H4 (cell line): ENCODE measurements around the gene ADAMTS7.

- RAMPAGE, long total RNA = no peak
These were observed 3.0 kb downstream of the TSPAN3 start for GRCh38 chr15:77067796-77068367.

GRCh38 chr15:77620067-77620768, 12.5 kb downstream of the LINGO1 start:
- RAMPAGE, long total RNA = no peak

DNA sequence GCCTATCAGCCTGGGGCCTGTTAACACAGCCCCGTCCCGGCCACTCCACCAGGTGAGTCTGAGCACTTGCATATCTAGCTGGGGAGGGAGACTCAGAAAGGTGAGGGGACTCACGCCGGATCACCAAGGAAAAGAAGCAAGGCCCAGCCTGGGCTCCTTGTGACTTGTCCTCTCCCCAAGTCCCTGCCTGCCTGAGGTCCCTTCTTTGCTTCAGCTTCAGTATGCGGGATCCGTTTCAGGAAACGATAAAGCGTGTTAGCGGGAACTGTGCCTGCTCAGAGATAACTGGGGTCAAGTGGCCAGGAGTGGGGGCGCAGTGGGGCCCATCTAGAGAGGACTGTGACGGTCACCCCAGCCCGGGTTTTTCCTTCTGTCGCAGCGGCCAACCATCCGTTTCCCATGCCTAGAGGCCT, 10.3 kb downstream of the LINGO1 start:
- RAMPAGE, long total RNA = no peak

GRCh38 chr15:77769332-77769609, 136.6 kb upstream of the LINGO1 start:
- RAMPAGE, long total RNA = no peak

- RAMPAGE, long total RNA = no peak
These were observed 203.7 kb upstream of the LINGO1 start for GRCh38 chr15:77836435-77836882.

- RAMPAGE, long total RNA = no peak
These were observed 189.7 kb downstream of the TBC1D2B start for GRCh38 chr15:77887593-77888437.

GRCh38 chr15:78007827-78008566, 69.5 kb downstream of the TBC1D2B start:
- RAMPAGE, long total RNA = no peak

GRCh38 chr15:78209157-78209777, 25.1 kb downstream of the ACSBG1 start:
- RAMPAGE, long total RNA = no peak

DNA sequence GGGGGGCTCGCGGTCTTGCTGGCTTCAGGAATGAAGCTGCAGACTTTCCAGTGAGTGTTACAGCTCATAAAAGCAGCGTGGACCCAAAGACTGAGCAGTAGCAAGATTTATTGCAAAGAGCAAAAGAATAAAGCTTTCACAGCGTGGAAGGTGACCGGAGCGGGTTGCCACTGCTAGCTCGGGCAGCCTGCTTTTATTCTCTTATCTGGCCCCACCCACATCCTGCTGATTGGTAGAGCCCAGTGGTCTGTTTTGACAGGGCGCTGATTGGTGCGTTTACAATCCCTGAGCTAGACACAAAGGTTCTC, 11.1 kb upstream of the ACSBG1 start:
- RAMPAGE, long total RNA = no peak

DNA sequence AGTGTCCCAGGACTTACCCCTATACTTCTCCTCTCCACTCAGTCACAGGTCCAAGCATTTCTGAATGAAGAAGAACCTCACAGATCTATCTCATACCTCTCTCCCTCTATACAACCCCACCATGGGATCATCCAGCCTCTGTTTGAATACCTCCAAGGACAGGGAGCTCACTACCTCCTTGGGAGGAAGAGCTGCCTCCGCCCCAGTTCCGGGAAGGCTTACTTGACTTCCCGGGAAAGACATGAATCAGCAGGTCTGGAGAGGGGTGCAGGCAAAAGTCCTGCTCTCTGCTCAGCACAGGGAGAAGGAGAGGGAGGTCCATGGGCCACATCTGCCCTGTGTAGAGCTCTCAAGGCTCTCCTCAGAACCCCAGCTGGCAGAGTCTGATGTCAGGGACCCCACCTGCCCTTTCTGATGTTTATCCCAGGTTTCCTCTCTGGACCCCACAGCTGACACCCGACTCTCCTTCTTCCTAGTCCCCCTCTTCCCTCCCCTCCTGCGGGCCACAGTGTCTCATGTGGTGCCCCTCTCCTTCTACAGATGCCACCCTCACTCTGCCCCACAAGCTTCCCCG, 7.1 kb upstream of the SKIC8 start:
- RAMPAGE, long total RNA = no peak

GRCh38 chr15:78475205-78476074, 31.9 kb upstream of the HYKK start:
- RAMPAGE, long total RNA = no peak

DNA sequence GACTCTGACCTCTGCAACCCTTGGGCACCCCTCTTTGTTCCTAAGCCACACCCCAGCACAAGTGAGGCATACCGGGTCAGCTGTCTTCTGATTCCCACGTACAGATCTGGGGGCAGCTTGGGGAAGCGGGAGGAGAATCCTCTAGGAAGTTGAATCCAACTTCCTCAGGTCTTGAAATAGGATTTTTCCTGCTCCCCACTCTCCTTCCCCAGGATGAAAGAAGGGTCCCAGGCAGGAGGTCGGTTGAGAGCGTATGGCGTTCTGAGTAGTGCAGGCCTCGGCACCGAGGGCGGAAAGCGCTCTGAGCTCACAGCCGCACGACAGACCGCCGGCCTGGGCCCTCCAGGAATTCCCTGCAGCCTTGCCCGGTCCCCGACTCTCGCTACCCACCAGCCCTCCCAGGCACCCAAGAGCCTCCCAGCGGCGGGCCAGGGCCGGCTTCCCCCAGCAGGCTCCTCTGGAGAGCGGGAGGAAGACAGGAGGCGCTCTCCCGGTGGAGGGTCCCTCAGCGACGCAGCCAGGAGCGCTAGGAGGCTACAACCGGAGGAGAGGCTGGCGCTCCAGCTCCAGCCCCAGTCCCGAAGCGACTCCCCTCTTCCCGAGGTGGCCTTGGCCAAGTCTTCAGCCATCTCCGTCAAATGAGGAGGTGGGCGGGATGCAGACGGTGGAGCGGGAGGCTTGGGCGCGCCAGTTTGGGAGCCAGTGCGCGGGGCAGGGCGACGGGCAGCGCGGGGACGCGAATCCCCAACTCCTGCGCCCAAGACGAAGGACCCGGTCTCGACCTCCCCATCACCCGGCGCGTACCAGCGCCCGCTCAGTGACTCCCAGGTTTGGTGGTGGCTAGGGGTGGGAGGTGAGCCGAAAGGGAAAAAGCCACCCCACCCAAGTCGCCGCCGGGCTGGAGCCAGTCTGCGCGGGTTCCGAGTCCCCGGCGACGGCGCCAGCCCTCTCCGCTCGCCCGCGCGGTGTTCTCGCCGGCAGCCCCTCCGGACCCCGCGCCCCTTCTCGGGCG, 825 bp downstream of the CHRNA3 start:
- RAMPAGE, long total RNA = no peak

GRCh38 chr15:78811093-78811843, at the start of gene ADAMTS7:
TSS of gene ADAMTS7 (minus strand) at chr15:78811464.
- RAMPAGE, long total RNA = no peak

DNA sequence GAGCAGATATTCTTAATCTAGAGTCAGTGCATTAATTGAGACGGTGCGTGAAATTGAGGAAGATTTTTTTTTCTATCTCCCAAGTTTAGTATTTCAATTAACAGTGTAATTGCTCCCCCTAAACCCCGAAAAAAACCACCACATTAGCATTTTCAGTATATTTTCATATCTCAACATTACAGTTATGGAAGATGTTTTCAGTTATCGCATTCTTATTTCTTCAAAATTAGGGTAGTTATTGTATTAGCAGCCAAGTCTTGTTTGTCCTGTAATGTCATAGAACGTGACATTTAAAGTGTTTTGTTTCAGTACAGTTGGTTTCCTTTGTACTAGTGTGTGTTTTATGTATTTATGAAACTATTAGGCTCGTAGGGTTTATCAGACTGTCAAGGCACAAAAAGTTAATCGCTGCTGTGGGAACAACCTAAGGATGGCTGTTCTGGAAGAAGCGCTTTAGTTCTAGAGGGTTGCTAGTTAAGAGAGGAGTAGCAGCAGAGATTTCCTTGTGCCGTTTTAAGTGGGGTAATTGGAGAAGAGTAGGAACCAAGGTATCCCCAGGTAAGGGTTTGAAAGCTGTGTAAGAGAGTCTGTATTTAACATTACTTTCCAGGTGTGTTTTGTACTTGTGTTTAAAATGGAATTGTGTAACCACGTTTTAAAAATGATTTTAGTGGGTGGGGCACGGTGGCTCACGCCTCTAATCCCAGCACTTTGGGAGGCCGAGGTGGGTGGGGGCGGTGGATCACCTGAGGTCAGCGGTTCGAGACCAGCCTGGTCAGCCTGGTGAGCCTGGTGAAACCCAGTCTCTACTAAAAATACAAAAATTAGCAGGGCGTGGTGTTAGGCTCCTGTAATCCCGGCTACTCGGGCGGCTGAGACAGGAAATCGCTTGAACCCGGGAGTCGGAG, 2.4 kb downstream of the MORF4L1 start:
- RAMPAGE, long total RNA = no peak

DNA sequence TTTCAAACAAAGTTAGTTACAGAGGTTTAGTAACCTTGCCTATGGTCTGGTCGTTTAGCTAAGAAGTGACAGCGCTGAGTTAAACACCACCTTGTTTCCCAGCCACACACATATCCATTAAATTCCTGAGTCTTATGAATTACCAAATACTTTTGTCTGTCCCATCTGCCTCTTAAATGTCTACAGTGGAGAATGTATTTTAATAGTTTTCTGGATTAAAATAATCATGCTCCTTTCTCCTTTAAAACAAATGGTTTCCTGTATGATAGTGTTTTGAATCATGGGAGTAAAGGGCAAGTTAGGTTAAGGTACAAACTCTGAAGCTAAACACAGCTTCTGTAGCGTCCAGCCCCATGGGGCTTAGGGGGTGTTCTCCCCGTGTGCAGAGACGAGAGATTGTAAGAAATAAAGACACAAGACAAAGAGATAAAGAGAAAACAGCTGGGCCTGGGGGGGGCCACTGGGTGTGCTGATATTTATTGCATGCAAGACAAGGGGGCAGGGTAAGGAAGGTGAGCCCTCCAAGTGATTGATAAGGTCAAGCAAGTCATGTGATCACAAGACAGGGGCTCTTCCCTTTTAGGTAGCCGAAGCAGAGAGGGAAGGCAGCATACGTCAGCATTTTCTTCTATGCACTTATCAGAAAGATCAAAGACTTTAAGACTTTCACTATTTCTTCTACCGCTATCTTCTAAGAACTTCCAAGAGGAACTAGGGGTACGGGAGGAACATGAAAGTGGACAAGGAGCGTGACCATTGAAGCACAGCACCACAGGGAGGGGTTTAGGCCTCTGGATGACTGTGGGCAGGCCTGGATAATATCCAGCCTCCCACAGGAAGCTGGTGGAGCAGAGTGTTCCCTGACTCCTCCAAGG, 29.5 kb downstream of the MORF4L1 start:
- RAMPAGE, long total RNA = no peak

- RAMPAGE, long total RNA = no peak
These were observed 5.4 kb upstream of the CTSH start for GRCh38 chr15:78950255-78950734.

- RAMPAGE, long total RNA = no peak
These were observed 33.8 kb upstream of the CTSH start for GRCh38 chr15:78978538-78979172.

DNA sequence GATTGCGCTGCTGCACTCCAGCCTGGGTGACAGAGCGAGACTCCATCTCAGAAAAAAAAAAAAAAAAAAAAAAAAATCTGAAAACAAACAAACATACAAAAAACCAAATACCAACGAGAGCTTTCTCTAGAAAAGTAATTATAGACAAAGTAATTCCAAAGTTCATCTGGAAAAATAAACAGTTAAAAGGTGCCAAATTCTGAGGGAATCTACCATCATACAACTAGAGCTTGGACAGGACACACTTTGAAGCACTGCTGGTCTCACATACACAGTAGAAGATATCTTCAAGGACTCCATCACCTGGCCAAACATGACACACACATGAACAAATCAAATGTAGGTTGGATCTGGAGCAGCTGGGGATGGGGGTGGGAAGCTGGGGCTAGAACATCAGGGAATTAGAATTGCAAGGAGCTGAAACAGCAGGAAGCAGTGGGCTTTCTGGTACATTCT, 41.1 kb upstream of the CTSH start:
- RAMPAGE, long total RNA = no peak

DNA sequence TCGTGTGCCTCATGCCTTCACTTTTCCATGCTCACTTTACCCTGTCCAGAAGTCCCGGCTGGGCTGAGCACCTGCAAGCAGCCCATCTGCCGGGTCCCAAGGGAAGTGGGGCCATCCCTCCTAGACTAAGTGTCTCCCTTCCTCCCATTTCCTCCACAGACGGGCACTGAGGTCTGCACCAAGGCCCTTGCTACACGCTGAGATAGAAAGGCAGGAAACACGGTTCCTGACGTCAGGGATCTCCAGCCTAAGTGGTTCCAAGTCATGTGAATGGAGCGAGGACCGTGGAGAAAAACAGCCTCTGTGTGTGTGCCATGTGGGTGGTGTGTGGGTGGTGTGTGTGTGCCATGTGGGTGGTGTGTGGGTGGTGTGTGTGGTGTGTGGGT, 47.8 kb upstream of the CTSH start:
- RAMPAGE, long total RNA = no peak

- RAMPAGE, long total RNA = no peak
These were observed 26.1 kb upstream of the MTHFS start for GRCh38 chr15:79922629-79923561.